SK-N-SH (cell line): Measurements from ENCODE around the genes HNRNPA2B1 and HOXA10.

DNA sequence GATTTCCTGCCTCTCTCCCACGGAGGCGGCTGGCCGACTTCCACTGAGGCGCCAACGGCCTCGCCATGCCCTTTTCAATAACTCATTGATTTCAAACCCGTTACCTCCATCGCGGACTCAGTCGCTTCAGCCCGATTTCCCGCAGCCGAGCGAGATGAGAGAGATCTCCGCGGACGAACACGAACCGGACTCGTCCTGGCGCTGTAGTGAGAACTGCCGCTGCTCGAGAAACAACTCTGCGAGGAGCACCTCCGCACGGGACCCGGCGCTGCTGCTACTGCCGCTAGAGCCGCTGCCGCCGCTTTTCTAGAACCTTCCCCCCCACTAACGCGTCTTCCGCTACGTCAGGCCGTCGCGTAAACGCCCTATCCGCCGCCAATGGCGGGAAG is at the start of gene HNRNPA2B1:
HNRNPA2B1 (minus strand) TSS at position 279 of the 389 bp plus-strand sequence.
- RRBS = 2% methylated on average over 8 of the region's 43 CpGs
CAGE:
- cytosol, long polyA plus RNA = start-site peak on the minus strand centred at position 294 of the sequence, 84 bp wide, 3,265 and 3,821 reads in 2 replicates
- long polyA plus RNA = start-site peak on the minus strand centred at position 296 of the sequence, 79 bp wide, 4,666 and 3,846 reads in 2 replicates
- nucleus, long polyA plus RNA = start-site peak on the minus strand centred at position 303 of the sequence, 65 bp wide, 2,697 and 5,630 reads in 2 replicates

DNA sequence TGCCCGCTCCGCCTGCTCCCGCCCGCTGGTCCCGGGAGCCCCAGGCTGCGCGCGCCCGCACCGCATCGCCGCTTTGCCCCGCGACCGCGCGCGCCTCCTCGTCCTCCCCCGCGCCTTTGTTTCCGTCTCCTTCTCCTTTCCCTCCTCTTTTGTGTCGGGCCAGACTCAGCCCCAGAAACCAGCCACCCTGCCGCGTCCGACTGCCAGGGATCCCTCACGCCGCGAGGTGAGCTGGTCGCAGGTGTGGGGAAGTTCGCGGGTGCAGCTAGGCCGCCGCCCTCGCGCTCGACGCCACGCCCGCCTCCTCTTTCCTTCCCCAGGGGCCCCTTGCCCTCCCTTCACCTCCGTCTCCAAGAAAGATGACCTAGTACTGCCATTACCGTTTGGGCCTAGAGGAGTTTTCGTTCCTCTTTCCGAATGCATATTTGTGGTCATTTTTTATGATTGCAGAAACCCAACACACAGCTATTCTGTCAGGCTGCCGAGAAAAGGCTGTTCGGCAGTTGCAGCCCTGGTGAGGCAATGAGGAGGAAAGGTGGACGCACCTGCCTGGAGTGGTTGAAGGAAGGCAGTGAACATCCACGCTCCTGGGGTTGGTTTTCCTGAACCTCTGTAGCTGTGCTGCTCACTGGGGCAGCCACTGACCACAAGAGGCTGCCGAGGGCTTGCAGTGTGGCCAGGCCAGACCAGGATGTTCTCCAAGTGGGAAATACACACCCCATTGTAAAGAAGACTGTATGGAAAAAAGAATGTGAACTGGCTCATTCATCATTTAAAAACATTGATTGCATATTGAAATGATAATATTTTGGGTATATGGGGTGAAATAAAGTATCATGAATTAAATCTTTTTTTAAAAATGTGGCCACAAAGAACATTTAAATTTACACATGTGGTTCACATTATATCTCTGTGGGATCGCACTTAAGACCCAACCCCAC is 107.4 kb downstream of the SNX10 start:
- RRBS = 0% methylated on average over 5 of the region's 50 CpGs
CAGE:
- cytosol, long polyA plus RNA = no peak
- long polyA plus RNA = no peak
- nucleus, long polyA plus RNA = no peak

GRCh38 chr7:26417354-26418478 is 126.1 kb downstream of the SNX10 start:
- RRBS = no CpG with 5 or more reads among the region's 10 CpGs
CAGE:
- cytosol, long polyA plus RNA = no peak
- long polyA plus RNA = no peak
- nucleus, long polyA plus RNA = no peak

DNA sequence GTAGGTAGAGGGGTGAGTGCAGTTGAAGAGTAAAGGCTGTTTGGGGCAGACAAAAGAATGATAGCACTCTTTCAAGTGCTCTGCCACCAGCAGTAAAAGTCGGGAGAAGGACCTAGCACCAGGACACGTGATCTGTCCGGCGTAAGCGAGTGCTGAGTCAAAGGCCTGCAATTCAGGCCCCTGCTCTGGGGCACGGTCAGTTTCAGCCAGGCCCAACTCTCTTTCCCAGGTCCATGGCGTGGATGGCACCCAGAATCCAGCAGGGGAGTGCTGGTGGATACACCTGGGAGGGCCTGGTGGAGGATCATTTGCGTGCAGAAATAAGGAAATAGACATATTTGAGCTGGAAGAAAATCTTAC is 206.5 kb downstream of the SNX10 start:
- RRBS = no CpG with 5 or more reads among the region's 8 CpGs
CAGE:
- cytosol, long polyA plus RNA = no peak
- long polyA plus RNA = no peak
- nucleus, long polyA plus RNA = no peak

- RRBS = 15% methylated on average over 24 of the region's 70 CpGs
CAGE:
- cytosol, long polyA plus RNA = no peak
- long polyA plus RNA = no peak
- nucleus, long polyA plus RNA = no peak
Observed at GRCh38 chr7:27087801-27088651, 7.8 kb downstream of the HOXA1 start.

DNA sequence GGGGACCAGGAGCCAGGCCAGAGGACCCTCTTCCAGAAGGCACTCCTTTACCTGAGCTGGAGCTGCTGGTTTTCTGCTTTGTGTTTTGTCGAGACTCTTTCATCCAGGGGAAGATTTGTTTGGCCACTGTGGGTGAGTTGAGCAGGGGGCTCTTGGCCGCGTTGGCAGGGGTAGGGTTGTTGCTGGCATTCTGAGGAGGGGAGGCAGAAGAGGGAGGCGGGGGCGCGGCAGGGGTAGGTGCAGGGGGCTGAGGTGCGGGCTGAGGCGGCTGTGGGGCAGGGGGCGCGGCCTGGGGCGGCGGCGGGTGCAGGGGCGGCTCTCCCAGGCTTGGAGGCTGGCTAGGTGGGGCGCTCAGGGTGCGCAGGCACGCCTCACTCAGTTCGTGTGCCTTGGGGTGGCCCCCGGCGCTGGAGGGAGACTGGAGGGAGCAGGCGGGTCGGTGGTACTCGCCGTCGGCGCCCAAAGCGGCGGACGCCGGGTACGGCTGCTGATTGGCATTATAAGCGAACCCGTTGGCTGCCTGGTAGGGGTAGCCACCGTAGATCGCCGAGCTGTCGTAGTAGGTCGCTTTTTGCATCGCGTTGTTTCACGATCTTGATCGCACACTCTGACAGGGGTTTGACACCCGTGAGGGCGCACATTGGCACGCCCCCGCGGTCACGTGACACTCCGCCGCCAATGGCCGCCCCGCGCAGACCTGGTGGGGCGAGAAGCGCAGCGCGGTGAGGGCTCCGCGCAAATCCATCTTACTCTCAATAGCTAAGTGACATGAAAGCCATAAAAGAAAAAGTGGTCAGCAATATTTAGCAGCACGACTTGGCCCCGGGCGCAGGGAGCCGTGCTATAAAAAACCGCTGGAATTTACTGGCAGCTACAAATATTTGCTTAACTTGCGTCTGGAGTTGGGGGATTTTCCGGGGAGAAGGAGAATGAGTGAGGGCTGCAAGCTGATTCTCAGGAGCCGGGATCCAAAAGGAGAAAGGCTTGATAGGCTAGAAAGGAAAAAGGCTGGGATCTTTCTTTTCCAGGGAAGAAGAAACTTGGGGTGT is 7.9 kb upstream of the HOXA2 start:
- RRBS = 8% methylated on average over 17 of the region's 67 CpGs
CAGE:
- cytosol, long polyA plus RNA = no peak
- long polyA plus RNA = no peak
- nucleus, long polyA plus RNA = no peak

GRCh38 chr7:27139709-27139923 is 3.9 kb downstream of the HOXA5 start:
- RRBS = 10% methylated on average over 8 of the region's 17 CpGs
CAGE:
- cytosol, long polyA plus RNA = no peak
- long polyA plus RNA = no peak
- nucleus, long polyA plus RNA = no peak

DNA sequence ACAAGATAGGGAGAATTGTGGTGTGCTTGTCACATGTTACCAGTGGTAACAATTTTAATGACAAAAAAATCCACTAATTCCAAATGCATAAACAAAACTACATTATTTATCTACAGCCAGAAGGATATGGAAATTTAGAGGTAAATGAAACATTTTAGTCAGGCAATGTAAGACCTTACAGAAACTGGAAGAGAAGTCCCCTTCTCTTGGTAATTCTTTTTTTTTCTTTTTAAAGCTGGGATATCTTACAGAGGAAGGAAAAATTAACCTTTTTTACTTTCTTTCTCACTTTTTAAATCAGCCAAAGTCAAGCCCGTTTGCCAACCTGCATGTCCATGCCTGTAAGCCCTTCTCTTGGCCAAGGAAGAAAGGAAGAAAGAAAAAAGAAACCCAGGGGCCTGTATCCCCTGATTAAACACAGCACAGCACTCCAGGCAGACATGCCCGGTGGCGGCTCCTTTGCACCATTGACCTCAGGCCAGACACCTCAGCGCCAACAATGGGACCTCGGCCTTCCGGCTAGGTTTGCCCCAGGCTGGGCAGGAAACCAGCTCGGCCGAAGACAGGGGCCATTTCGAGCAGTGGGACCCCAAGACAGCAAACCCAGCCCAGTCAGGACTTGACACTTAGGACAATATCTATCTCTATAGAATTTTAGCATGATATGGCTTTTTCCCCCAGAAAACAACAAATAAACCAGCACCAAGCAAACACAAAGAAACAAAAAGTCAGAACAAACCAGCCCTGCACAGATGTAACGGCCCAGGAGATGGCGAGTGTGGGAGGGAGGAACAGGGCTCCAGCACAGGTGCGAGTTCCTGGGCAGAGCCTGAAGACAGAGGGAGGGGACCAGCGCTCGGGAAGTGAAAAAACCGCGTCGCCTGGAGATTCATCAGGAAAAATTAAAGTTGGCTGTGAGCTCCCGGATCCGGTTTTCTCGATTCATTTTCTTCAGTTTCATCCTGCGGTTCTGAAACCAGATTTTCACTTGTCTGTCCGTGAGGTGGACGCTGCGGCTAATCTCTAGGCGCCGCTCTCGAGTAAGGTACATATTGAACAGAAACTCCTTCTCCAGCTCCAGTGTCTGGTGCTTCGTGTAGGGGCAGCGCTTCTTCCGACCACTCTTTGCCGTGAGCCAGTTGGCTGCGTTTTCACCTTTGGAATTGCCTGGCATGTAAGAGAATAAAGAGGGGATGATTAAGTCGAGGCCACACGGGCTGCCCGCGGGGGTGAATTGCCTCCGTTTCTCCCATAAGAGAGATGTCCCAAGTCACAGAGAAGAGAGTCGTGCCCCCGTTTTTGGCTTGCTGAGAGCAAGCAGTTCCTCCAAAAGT is 2.6 kb downstream of the HOXA10 start:
- RRBS = 6% methylated on average over 5 of the region's 39 CpGs
CAGE:
- cytosol, long polyA plus RNA = no peak
- long polyA plus RNA = no peak
- nucleus, long polyA plus RNA = no peak

- RRBS = 9% methylated on average over 1 of the region's 57 CpGs
CAGE:
- cytosol, long polyA plus RNA = no peak
- long polyA plus RNA = no peak
- nucleus, long polyA plus RNA = no peak
Observed at GRCh38 chr7:27174007-27174547, at the start of gene HOXA10. HOXA10 (minus strand) TSS chr7:27174320.

- RRBS = no CpG with 5 or more reads among the region's 63 CpGs
CAGE:
- cytosol, long polyA plus RNA = no peak
- long polyA plus RNA = no peak
- nucleus, long polyA plus RNA = no peak
Observed at GRCh38 chr7:27235293-27236141, 7.1 kb upstream of the EVX1 start.

DNA sequence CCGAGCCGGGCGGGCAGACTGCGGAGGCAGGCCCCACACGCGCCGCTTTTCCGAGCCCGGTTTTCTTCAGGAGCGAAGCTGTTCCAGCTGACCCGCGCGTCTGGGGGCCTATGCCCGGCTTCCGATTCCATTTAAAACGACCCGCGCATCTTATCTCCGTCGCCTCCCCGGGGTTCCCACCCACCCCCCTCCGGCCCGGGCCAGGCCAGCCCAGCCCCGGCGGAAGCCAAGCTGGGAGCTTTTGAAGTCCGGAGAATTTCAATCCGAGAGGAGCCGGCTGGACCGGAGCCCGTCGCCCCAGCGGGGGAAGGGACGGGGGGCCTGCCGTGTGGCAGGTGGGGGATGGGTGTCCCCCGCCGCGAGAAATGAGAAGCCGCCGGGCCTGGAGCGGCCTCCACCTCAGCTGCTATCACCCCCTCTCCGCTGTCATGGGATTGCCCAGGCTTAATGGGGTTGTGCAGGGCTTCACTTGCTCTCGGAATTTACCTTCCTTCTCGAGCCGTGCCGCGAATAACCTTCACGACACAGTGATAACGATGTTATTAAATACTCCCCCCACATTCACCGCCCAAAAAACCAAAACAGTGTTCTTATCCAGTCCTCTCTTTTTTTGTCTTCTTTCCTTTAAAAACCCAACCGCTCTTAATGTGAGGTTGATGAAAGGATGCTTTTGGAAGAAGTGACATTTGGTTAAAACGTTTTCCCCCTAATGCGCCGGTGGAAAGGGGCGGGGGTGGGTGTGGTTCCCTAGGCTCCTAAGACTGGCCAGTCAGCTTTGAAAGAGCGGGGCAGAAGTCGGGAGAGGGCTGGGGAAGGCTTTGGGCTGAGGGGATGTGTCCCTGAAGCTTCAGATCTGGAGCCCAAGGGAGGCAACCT is 2.9 kb upstream of the EVX1 start:
- RRBS = 2% methylated on average over 27 of the region's 56 CpGs
CAGE:
- cytosol, long polyA plus RNA = no peak
- long polyA plus RNA = no peak
- nucleus, long polyA plus RNA = no peak

GRCh38 chr7:27242914-27243472 is 391 bp downstream of the EVX1 start:
- RRBS = 11% methylated on average over 27 of the region's 46 CpGs
CAGE:
- cytosol, long polyA plus RNA = no peak
- long polyA plus RNA = no peak
- nucleus, long polyA plus RNA = no peak

DNA sequence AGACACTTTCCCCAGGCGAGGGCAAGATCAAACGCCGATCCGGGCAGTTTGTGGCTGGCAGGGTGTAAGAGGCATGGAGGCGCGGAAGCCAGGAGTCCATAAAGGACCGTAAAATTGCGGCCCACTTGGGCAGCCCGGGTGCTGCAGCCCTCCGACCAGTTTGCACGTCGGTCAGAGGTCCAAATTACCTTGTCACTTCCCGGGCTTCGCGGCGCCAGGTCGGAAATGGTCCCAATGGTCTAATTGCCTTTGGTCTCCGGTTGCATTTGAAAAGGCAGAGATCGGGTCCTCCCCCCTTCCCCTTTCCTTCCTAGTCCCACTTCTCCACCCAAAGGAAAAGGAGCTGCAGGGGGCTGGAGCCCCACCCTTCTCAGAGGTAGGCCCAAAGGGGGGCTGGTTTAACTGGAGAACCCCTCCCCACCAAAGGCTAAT is 1.2 kb downstream of the EVX1 start:
- RRBS = 11% methylated on average over 13 of the region's 19 CpGs
CAGE:
- cytosol, long polyA plus RNA = no peak
- long polyA plus RNA = no peak
- nucleus, long polyA plus RNA = no peak

GRCh38 chr7:27277562-27277917 is 34.9 kb downstream of the EVX1 start:
- RRBS = no CpG with 5 or more reads among the region's 1 CpG
CAGE:
- cytosol, long polyA plus RNA = no peak
- long polyA plus RNA = no peak
- nucleus, long polyA plus RNA = no peak

GRCh38 chr7:27779493-27780209 is 39.7 kb downstream of the TAX1BP1 start:
- RRBS = no CpG with 5 or more reads among the region's 3 CpGs
CAGE:
- cytosol, long polyA plus RNA = no peak
- long polyA plus RNA = no peak
- nucleus, long polyA plus RNA = no peak

- RRBS = no CpG with 5 or more reads among the region's 8 CpGs
CAGE:
- cytosol, long polyA plus RNA = no peak
- long polyA plus RNA = no peak
- nucleus, long polyA plus RNA = no peak
Observed at GRCh38 chr7:27944666-27945179, 204.8 kb downstream of the TAX1BP1 start.

DNA sequence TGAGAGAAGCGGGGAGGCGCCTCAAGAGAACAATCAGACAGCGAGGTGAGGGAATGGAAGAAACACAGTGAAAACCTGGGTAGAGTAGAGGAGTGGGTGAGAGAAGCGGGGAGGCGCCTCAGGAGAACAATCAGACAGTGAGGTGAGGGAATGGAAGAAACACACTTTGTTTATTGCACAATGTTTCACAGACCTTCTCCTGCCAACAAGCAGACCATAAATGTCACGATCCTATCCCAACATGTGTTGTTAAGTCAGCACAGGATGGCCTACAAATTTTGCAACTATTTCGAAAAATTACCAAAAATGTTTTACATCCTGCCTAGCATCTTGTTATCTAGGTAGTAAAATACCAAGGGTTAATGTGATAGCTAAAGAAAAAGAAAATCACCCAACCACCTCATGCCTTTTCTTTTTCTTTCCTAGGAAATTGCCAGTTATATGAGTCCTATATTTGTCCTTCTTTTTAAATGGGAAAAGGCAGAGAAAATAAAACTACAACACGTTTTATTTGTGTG is 115.2 kb downstream of the JAZF1 start:
- RRBS = no CpG with 5 or more reads among the region's 8 CpGs
CAGE:
- cytosol, long polyA plus RNA = no peak
- long polyA plus RNA = no peak
- nucleus, long polyA plus RNA = no peak

DNA sequence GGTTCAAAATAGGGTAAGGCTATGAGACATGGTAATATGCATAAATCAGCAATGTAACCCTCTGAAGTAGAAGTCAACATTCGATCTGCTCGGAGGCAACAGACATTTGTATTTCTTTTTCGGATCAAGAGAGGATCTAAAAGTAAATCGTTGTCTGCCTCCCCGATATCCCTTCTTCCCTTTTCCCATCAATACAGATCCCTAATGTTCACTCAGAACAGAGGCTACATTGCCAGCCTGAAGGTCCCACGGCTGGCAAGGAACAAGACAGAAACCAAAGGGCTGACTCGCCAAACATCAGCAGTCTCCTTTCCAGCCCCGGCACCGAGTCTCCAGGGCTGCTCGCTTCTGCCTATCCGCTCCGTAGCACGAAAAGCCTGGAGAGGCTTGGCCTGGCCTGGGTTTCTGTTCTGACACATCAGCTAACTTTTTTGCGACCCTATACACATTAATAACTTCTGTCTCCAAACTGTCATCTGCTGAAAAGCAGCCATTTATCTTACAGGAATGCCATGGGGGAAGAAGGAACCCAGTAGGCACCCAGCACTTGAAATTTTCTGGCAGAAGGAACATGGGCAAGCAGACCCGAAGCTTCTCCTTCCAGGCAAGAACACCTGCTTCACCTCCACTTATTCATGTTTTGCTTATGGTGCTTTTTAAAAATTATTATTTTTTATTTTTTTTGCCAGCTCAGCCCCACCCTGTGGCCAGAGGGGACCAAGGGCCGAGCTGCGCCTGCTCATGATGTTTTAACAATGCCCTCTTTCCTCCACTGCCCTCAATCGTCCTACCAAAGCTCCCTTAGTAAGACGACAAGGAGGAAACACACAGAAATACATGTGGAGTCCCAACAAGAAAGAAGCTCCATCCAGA is 86.3 kb downstream of the JAZF1 start:
- RRBS = no CpG with 5 or more reads among the region's 19 CpGs
CAGE:
- cytosol, long polyA plus RNA = no peak
- long polyA plus RNA = no peak
- nucleus, long polyA plus RNA = no peak

- RRBS = no CpG with 5 or more reads among the region's 6 CpGs
CAGE:
- cytosol, long polyA plus RNA = no peak
- long polyA plus RNA = no peak
- nucleus, long polyA plus RNA = no peak
Observed at GRCh38 chr7:28149732-28150413, 30.7 kb downstream of the JAZF1 start.

- RRBS = no CpG with 5 or more reads among the region's 2 CpGs
CAGE:
- cytosol, long polyA plus RNA = no peak
- long polyA plus RNA = no peak
- nucleus, long polyA plus RNA = no peak
Observed at GRCh38 chr7:28153625-28154169, 26.9 kb downstream of the JAZF1 start.